ENCODE measurements around the genes CHMP5, NOL6, DCAF12 and NUDT2.

DNA sequence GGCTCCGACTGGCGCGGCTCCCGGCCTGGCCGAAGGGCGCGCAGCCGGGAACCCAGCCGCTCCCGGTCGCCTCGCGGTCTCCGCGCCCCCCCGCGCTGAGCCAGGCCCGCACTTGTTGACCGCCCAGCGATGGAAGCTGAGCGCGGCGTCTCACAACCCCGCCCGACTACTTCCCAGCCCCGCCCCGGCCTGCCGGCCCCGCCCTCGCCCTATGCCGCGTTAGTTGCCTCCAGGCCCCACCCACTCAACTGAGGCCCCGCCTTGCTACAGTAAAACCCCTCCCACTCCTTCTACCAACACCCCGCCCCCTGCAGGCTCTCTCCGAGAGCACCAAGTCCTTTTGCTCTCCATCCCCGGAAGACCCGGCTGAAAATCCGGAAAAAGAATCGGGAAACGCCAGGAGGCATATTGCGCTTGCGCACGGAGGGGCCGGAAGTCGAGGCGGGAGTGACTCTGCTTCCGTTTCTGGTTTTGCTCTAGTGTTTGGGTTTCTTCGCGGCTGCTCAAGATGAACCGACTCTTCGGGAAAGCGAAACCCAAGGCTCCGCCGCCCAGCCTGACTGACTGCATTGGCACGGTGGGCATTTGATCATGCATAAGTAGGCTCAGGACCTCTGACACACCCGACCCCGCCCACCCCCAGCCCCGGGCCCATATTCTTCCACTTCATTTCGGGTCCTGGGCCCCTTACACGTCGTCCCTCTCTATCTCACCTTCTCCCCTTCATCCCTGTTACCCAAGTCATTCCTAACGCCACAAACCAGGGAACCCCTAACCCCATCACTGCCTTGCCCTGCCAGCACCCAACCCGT, at the start of gene CHMP5:
Gene CHMP5 (plus strand): TSS at position 479 of the 812 bp plus-strand sequence.
- PRO-cap, 2 experiments, result peak in 2 of 2 experiments; most common plus-strand start position 479 of the sequence (in 2); most common minus-strand start position 138 of the sequence (in 2)
- RAMPAGE, long total RNA, 5 experiments, result start-site peak on the plus strand in 5 of 5 experiments, centred at positions 460 to 479 of the sequence, 40 to 1,268 reads per replicate

- PRO-cap, 2 experiments, result no peak in any of the 2 experiments
- RAMPAGE, long total RNA, 5 experiments, result no peak in any of the 5 experiments
Observed at GRCh38 chr9:33297403-33297984, 7.2 kb downstream of the NFX1 start.

DNA sequence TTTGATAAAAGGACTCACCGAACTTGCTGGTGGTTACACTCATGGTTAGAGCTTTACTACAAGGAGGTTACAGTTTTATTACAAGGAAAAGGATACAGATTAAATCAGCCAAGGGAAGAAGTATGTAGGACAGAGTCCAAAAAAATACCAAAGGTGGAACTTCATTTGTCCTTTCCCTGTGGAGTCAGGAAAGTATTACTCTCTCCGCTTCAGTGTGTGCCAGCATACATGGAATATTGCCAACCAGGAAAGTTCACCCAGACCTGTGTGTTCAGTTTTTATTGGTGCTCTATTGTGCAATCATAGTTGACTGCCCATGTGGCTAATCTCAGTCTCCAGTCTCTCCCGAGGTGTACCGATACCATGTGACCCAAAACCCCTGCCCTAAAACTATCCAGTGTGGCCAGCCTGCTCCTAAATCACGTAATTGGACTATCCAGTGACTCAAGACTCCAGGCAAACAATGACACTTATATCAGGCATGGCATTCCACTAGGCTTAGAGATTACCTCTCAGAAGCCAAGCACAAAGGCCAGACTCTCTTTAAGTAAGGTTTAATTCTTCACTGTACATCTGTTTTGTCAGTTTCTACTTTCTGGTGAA, 38.8 kb downstream of the NFX1 start:
- PRO-cap, 2 experiments, result peak in 1 of 2 experiments; most common plus-strand start position 469 of the sequence (in 1); most common minus-strand start position 254 of the sequence (in 1)
- RAMPAGE, long total RNA, 5 experiments, result no peak in any of the 5 experiments

DNA sequence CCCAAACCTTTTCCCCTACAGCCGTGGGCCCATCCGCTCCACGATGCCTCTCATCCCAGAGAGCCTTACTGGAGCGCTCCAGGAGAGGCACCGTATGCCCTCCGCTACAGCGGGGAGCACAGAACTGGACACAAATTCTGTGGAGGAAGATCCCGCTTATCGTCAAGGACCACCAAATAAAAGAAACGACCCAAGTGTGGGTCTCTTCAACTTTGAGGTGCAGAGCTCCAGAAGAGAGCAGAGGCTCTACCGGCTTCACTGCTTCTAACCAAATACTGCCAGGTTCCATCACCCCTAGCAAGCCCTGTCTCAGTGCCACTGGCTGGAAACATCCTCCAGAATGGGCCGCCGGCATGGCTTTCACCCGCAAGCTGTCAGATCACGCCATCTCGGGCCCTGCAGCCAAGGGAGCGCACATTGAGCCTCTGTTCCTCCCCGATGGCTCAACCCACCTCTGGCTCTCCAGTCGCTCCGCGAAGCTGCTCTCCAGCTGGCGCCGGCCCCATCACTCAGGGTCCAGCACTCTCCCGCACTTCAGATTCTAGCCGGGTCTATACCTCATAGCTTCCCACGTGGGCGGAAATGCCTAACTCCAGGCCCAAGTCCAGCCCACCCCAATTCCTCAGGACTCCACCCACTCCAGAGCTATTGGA, at the start of gene NOL6:
Gene NOL6 (minus strand): TSS at position 588 of the 653 bp plus-strand sequence.
- PRO-cap, 2 experiments, result peak in 2 of 2 experiments; most common minus-strand start position 511 of the sequence (in 2)
- RAMPAGE, long total RNA, 5 experiments, result start-site peak on the minus strand in 2 of 5 experiments, centred at positions 562 to 573 of the sequence, 47 to 65 reads per replicate

GRCh38 chr9:33624041-33625015, 100.3 kb downstream of the ANKRD18B start:
- PRO-cap, 2 experiments, result no peak in any of the 2 experiments
- RAMPAGE, long total RNA, 5 experiments, result start-site peak on the plus strand in 2 of 5 experiments, at chr9:33624215-33624223 at its widest, 63 to 71 reads per replicate

DNA sequence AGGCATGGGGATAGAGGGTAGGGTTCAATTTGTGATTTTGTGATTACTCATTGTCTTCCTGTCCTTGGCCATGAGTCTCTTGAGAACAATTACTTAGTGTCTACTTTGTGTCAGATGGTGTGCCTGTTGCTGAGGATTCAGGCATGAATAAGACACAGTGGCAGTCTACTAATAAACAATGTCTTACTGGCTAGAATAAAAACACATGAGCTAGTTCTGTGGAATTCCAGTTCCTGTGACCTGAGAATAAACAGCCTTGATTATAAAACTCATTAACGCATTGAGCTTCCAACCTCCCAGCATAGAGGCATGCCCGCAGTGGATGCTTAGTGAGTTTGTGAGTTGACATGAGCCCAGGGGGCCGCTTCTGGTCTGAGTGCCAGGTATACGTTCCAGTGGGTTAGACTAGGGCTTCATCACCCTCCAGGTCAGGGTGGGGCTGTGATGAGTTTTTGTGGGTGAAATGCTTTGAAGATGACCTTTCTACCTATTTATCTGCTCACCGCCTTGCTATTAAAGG, 2.8 kb upstream of the UBE2R2 start:
- PRO-cap, 2 experiments, result no peak in any of the 2 experiments
- RAMPAGE, long total RNA, 5 experiments, result no peak in any of the 5 experiments

DNA sequence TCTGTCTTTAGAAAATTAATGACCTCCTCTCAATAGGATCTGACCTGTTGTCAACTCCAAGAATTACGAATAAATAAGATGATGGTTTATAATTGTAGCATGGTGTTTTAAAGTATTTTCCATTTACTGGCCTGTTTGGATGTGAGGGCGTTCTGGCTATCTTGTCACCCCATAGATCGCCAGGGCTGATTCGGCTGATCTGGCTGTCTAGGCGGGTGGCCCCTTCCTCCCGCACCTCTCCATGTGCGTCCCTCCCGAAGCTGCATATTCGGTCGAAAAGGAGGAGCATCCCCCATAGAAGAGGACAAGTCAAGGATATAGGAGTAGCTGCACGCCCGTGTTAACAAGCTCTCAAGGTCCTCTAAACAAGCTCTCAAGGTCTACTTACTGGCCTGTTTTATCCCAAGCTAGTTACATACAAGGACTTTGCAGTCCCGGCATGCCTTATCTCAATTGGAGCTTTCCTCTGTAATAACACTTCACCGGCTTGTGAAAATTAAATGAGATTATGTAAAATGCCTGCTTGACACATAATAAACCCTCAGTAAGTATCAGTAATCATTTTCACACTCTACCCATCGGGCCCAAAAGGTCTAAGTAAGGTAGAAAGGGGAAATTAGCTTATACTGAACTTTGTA, 1.3 kb upstream of the UBAP2 start:
- PRO-cap, 2 experiments, result no peak in any of the 2 experiments
- RAMPAGE, long total RNA, 5 experiments, result no peak in any of the 5 experiments

DNA sequence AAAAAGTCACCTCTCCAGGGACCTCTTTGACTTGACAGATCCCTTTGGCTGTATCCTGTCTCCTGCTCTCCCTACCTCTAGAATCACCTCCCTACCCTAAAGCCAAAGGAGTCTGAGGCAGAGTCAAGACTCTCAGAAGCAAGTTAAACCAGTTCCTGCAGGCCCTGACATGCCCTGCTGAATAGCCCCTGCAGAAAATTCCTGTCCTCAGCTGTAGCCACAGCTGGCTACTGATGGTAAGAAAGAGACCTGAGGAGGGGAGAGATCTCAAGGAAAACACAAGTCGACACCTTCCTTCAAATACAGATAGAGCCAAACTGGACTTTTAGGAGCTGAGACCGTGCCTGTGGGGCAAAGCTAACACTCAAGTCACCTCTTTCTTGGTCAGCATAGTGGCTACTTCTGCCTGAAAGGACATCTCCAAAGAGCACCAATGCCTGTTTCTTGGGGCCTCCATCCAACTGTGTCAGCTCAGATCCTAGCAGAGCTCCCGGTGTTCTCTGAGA, 23.8 kb upstream of the UBAP2 start:
- PRO-cap, 2 experiments, result no peak in any of the 2 experiments
- RAMPAGE, long total RNA, 5 experiments, result no peak in any of the 5 experiments

DNA sequence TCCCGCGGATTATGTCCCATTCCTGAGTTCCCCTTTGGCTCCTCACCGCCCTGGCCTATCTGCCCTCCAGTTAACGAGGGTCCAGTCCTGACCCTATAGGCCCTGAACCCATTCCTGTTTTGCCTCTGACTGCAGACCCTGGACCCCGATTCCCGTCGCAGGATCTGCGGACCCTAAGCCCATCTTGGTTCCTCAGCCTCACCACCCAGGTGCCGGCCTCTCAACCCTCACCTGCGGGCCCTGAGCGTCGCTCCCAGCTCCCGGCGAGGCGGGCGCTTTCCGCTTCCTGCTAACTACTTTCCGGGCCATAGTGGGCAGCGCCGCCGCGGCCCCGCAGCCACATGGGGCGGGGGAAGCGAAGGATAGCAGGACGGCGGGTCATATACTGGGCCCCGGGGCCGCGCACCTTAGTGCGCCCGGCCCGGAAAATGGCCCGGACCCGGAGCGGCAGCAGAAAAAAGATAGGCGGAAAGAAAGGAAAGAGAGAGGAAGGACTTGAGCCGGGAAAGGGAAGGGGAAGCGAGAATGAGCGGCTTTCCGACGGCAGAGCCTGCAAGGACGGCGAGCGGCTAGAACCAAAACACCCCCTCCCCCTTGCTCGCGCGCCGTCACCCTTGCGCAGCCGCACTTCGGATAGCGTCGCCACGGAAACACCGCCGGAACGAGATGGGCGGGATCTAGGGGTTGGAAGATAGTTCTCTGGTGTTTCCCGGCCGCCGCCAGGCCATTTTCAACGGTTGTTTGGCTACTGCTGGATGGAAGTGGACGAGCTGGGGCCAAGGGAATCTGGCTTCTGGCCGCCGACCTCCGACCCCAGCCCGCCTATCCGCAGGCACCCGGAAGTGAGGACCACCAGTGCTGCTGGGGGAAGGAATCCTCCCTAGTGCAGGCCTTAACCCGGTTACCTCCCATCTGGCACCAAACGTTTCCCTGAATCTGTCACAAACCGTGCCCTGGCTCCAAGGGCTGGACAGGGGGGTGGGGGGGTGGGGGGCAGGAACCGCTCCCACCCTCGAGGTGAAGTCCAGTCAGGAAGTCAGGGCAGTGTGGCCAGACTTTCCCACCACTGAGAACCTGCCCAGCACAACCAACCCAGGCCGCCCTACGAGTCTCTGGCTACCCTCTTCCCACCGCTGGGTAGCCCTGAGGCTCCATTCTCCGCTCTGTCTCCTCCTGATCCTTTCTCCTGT, at the start of gene DCAF12:
Gene DCAF12 (minus strand): TSS at position 576 of the 1,190 bp plus-strand sequence.
- PRO-cap, 2 experiments, result peak in 2 of 2 experiments; most common plus-strand start position 340 of the sequence (in 2); most common minus-strand start position 265 of the sequence (in 1)
- RAMPAGE, long total RNA, 5 experiments, result start-site peak on the minus strand in 3 of 5 experiments, centred at positions 268 to 580 of the sequence, 20 to 122 reads per replicate

DNA sequence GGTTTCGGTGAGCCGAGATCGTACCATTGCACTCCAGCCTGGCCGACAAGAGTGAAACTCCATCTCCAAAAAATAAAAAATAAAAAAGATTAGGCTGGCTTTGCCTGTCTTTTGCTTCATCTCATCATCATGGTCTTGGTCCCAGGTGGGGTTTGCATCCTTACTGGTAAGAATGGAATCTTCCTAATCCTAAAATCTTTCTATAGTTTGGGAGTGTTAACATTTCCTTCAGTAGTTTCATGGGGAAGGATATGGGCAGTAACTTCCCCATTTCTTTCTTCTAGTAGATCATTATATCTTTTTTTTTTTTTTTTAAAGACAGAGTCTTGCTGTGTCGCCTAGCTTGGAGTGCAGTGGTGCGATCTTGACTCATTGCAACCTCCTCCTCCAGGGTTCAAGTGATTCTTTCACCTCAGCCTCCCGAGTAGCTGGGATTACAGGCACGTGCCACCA, 10.1 kb downstream of the UBAP1 start:
- PRO-cap, 2 experiments, result no peak in any of the 2 experiments
- RAMPAGE, long total RNA, 5 experiments, result no peak in any of the 5 experiments

GRCh38 chr9:34256880-34257592, 72.0 kb downstream of the KIF24 start:
- PRO-cap, 2 experiments, result no peak in any of the 2 experiments
- RAMPAGE, long total RNA, 5 experiments, result no peak in any of the 5 experiments

GRCh38 chr9:34328897-34330000, at the start of gene NUDT2:
Gene NUDT2, plus strand, starts transcription at chr9:34329569.
- PRO-cap, 2 experiments, result peak in 2 of 2 experiments; most common plus-strand start chr9:34329630 (in 1); most common minus-strand start chr9:34328995 (in 1)
- RAMPAGE, long total RNA, 5 experiments, result start-site peak on the plus strand in 3 of 5 experiments, at chr9:34329557-34329598 at its widest, 22 to 526 reads per replicate; start-site peak on the minus strand in 3 of 5 experiments, at chr9:34329197-34329419 at its widest, 7 to 79 reads per replicate

GRCh38 chr9:34334080-34334867, 4.9 kb downstream of the NUDT2 start:
- PRO-cap, 2 experiments, result no peak in any of the 2 experiments
- RAMPAGE, long total RNA, 5 experiments, result no peak in any of the 5 experiments

- PRO-cap, 2 experiments, result no peak in any of the 2 experiments
- RAMPAGE, long total RNA, 5 experiments, result no peak in any of the 5 experiments
Observed at GRCh38 chr9:34369859-34370287, 6.8 kb downstream of the MYORG start.

- PRO-cap, 2 experiments, result peak in 2 of 2 experiments; most common plus-strand start chr9:34380930 (in 2); most common minus-strand start chr9:34380814 (in 1)
- RAMPAGE, long total RNA, 5 experiments, result start-site peak on the minus strand in 1 of 5 experiments, at chr9:34380785-34380818 at its widest, 5 reads per replicate
Observed at GRCh38 chr9:34380569-34381266, 4.0 kb upstream of the MYORG start.

- PRO-cap, 2 experiments, result no peak in any of the 2 experiments
- RAMPAGE, long total RNA, 5 experiments, result no peak in any of the 5 experiments
Observed at GRCh38 chr9:34400556-34401202, 3.1 kb upstream of the C9orf24 start.

DNA sequence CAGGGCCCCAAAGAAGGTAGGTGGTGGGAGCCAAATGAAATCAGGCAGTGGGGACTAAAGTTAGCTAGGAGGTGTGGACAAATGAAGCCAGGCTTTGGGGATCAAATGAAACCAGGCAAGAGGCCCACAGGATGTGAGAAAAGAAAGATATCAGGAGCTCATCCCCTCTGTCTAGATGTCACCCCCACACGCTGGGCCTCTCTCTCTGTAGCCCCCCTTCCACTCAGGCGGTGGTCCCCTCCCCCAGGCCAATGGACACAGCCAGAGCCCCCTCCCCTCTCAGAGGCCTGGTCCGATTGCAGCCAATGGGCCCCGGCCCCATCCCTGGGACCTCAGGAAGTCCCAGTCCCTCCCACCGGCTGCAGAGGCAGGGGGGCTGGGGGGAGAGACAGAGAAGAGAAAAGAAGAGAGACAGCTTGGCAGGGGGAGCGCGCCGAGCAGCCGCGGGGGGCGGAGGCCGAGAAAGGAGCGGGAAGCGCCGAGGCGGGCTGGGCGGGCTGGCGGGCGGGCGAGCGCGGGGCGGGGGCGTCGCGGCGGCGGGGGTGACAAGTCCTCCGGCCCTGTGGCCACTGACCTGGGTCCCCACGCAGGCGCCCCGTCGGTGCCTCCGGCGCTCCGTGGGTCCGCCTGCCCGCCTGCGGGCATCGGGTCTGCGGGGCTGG, 12.0 kb downstream of the CNTFR start:
- PRO-cap, 2 experiments, result no peak in any of the 2 experiments
- RAMPAGE, long total RNA, 5 experiments, result no peak in any of the 5 experiments

- PRO-cap, 2 experiments, result no peak in any of the 2 experiments
- RAMPAGE, long total RNA, 5 experiments, result no peak in any of the 5 experiments
Observed at GRCh38 chr9:34590676-34591160, 1.2 kb upstream of the CNTFR start.

DNA sequence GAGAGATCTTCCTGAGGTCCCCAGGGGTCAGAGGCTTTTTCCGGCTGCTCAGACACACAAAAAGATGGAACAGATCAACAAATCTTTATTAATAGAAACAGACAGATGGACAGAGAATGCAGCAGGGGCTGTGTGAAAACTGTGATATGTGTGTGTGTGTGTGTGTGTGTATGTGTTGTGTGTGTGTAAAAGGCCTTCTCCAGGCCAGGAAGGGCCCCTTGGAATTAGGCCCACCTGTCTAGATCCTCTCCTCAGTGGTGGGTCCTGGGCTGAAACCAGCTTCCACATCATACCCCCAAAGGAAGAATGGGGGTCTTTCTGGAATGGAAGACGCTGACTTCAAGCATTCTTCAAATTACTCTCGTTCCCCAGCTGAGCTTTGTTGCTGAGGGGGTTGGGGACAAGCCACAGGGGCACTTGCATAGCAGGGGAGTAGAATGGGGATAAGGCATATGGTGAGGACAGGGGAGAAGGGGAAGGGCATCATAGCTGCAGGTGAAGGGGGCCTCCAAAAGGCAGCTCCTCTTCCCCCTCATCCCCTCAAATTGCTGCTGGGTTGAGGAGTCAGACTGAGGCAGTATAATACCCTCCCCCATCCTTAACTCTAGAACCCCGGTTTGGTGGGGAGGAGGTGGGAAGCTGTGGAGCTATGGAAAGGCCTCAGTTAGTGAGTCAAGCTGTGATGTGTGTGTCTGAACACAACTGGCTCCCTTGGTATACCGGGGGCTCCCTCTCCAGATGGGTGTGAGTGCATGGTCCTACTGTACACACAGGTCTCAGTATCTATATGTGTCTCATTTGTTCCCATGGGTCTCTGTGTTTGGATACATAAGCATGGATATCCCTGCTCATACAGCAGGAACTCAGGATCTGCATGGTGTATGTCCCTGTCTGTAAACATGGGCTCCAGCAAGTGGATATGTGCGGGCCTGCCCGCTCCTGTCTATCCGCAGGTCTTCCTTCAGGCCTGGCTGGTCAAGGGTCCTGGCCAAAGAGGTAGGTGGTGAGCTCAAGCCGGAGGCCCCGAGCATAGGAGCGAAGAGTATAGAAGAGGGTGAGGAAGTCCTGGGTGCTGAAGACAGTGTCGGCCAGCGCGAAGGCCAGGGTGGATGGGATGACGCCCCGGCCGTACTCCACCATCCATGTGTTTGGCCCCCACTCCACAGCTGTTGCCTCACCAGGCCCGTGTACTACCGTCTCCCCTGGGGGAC, 2.5 kb downstream of the SIGMAR1 start:
- PRO-cap, 2 experiments, result no peak in any of the 2 experiments
- RAMPAGE, long total RNA, 5 experiments, result no peak in any of the 5 experiments

DNA sequence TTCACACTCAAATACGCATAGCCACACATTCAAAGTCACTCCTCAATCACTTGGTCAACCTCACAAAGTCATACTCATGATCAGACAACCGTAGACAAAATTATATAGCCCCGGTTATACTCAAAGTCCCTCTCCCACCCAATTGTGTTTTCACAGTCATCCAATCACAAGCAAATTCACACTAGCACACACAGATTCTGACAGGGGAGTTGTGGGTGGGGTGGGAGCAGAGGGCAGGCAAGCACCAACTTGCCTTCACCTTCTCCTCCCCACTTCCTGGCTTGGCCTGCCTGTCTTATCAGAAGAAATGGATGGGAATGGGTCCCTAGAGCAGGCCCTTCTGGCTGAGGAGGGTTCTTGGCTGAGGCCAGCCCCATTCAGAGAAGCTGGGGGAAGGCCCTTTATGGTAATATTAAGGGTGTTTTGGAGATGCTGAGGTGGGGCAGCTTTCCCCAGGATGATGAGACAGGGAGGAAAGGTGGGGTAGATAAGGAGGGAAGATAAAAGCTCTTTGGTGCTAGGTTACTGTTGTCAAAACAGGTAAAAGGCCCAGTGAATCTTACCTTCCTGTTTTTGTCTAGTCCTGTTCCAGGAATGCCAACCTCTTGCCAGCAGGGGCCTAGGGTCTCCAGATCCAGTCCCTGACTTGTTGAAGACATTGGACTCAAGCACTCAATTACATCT, 625 bp upstream of the CCL27 start:
- PRO-cap, 2 experiments, result no peak in any of the 2 experiments
- RAMPAGE, long total RNA, 5 experiments, result no peak in any of the 5 experiments